Pericardium fibroblast (primary cell): ENCODE data around the gene ALKBH2.

DNA sequence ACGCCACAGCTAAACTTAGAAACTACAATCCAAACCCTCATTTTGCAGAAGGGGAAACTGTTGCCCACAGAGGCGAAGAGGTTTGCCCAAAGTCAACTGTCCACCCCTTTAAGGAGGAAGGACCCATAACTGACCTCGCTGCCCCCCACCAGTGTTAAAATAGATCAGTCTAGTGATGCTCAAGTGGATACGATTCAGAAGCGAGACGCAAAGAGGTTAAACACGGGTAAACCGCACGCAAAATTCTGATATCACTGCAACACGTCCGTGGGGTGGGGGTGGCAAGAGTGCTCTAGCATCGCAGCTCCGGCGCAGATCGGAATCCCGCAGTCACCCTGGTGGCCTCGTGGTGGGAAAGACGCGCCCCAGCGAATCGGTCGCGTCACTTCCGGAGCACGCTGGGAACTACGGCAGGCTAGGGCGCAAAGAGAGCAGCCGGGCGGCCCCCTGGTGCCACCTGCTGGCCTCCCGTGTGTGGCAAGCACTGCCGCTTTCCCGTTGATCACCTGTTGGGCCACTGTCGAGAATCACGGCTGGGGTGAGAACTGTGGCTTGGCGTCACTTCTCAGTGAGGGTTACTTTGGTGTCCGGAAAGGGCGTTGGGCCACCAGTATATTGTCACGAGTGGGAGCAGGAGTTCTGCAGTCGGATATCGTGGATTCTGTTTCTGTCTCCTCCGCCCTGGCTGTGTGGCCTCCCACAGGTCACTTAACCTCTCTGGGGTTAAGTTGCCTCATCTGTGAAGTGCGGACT, at the start of gene ALKBH2:
ALKBH2 (minus strand) TSS at position 360 of the 753 bp plus-strand sequence.
- RAMPAGE, long total RNA = start-site peak on the minus strand centred at position 344 of the sequence, 37 bp wide, 367 and 133 reads in 2 replicates

GRCh38 chr12:109264040-109264538, 45.0 kb downstream of the FOXN4 start:
- RAMPAGE, long total RNA = no peak

GRCh38 chr12:109446906-109447310, 30.2 kb downstream of the KCTD10 start:
- RAMPAGE, long total RNA = no peak

- RAMPAGE, long total RNA = no peak
These were observed 13.3 kb downstream of the KCTD10 start for GRCh38 chr12:109463880-109464211.

GRCh38 chr12:109520822-109521799, 43.7 kb downstream of the UBE3B start:
- RAMPAGE, long total RNA = no peak

DNA sequence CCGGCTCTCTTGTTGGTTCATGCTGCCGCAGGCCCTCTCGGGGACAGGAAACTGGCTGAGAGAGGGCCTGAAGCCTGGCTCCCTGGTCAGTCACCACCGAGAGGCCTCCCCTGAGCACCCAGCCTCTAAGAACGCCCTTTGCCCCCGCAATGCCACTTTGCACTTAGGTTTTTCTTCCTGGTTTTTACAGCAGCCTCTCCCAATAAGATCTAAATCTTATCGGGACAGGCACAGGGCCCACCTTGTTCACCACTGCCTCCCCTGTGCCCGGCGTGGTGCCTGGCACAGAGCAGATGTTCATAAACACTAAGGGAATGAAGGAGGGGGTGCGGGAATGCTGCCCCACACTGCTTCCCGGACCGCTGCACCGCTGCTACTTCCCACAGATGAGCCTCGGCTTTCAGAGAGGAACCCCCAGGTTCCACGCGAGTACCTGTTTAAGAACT, 14.6 kb downstream of the MMAB start:
- RAMPAGE, long total RNA = no peak

- RAMPAGE, long total RNA = no peak
These were observed 5.9 kb downstream of the MMAB start for GRCh38 chr12:109567355-109567772.

DNA sequence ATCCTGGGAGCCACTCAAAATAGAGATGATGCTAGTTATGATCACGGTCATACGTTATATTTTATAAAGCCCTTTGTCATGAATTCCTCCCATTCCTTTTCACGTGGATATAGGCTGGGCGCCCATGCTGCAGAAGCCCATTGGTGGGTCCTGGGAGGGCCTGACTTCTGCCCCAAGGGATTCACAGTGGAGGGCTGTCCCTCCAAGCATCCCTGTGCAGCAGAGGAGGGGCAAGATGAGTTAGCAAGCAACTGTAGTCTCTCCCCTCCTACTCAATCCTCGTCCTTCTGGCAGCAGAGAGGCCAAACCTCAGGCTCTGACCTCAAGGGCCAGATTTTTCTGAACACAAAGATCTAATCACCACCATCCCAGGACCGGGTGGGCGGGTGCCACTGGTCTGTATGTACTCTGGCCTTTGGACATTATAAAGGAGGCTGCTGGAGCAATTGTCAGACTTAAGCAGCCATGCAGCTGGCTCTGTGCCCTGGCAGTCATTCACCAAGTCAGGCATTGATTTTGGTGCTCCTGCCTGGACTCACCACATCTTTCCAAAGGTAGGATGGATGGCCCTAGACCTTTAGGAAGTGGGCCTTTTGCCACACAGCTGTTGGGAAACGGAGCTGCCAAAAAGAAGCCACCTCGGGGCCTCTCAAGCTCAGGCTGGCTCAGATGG, 8.5 kb downstream of the GLTP start:
- RAMPAGE, long total RNA = no peak

DNA sequence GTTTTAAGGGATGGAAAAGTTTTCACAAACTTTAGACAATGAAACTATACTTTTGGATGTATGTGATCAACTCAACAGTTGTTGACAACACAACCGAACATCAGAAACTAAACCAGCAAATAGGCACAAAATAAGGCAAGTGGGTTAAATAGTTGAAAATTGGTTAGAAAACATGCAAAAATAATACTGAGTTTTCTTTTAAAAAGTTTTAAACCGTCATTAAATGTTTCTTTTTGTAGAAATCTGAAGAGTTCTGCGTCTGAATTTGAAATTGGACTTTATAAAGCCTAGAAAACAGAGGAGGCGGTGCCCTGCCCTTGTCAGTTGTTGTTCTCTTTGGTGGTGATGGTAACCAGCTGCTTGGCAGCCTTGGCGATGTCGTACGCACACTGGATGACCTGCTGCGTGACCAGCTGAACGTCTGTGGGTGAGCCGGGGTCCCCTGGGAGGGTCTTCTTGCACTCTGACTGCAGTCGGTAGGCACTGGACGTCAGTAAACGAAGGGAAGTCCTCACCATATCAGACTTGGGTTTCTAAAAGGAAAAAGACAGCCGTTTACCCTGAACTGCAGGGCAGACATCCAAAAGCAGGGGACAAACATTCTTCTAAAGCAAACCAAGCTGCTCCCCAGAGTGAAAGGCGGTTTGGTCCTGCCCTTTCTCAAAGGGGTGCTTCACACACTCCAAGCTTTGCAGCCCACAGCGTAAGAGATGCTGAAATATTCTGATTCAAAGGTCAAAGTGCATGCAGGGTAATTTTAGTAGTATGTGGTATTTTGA, 32.8 kb downstream of the TCHP start:
- RAMPAGE, long total RNA = no peak

- RAMPAGE, long total RNA = no peak
These were observed 40.4 kb downstream of the TCHP start for GRCh38 chr12:109940176-109941147.

DNA sequence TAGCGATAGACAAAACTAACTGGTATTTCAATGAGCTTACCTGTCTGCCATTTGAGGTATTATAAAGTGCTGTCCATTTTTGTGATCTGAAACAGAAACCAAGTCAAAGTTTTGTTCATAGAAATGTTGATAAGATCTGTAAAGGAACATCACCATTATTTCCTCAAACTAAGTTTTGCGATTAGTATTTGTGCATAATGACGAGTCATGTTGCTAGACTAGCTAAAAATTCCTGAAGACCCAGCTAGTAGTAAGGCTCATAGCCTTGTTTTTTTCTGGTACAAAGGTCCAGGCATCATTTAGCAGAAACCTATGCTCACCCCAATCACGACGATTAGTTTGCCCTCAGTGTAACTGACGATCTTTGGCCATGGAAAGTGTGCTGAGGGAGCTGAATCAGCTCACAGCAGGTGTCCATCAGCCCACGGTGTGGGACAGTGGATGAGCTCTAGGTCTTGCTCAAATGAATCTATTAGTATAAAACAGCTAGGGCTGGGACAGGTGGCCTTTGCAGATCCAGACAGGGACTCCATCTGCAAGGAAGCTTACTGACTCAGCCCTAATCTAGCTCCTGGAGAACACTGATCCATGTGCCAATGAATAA, 28.6 kb downstream of the GIT2 start:
- RAMPAGE, long total RNA = no peak

- RAMPAGE, long total RNA = no peak
These were observed 1.6 kb downstream of the GIT2 start for GRCh38 chr12:109994386-109995098.

DNA sequence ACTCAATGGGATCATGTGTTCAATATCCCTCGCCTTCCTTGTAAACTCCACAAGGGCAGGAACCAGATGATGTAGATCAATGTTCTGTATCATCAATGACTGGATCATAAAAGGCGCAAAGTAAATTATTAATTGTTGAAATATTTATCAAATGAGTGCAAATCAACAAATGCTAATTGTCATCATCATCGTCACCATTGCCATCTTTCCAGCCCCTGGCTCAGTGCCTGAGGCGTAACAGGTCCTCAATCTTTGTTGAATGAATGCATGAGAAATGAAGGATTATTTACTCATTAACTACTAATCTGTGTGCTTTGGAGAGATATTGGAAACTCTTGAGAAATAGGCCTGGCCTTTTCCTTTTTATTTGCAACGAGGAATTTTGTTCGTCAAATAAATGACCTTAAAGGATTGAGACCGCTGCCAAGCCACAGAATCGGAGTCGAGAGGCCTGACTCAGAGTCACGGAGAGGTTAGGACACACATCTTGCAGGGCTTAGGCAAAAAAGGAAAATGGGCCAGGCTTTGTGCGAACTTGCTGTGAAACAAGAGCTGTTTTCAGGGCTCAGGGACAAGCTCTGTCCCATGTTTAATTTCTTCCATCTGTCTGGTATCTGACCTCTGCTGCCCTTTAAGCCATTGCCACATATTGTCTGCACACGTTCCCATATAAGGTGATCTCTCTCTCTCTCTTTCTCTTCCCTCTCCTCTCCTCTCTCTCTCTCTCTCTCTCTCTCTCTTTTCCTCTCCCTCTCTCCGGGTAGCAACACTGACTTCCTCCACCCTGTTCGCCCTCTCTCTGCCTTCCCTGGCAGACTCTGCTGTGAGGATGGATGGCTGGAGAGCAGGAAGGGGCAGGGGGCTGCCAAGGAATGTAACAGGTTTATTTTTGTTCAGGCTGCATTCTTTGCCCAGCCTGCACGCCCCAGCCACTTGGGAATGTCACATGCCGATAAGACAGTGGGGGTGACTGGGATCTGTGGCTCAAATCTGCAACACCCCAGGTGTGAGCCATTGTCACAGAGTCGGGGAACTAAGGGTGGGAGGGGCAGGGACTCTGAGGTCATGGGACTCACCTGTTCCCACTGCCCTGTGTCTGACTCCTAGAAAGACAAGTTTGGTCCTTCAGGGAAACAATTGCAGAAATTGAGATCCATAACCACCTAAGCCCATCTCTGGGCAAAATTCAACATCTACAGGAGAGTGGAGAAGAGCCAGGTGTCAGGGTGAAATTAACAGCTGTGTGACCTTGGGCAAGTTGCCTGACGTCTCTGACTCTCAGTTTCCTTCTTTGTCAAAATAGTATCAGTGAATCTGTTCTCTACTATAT, 14.9 kb upstream of the IFT81 start:
- RAMPAGE, long total RNA = no peak

DNA sequence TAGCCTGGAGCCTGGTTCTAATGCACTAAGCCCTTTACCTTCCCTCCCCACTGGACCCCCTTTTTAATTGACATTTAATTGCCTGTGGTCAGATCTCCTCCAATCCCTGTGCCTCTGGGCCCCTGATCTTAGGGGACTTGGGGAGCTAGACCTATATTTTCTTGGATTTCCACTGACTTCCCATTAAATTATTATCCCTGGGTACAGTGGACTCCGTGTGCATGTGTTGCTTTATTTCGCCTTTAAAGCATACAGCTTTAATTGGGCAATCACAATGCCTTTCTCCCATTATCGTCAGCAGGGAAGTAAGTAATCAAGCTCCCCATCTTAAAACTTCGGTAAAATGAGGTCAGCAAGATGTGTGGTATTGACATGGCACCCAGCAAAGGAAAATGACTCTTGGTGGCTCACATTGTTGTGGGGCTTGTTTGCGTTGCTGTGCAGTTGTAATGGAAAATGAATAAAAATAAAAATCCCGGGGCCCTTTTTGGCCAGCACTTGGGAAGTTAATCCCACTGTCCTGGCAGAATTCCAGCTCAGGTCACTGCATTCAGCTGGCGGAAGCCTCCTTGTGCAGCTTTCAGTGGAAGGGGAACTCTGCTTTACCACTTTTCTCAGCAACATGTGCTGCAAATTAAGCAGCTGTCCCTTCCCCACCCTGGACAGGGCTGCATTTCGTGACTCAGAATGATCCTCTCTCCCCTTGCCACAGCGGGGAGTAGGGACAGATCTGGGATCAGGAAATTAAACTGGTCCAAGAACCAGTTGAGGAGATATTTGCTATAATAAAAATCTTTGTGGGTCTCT, 14.0 kb upstream of the ATP2A2 start:
- RAMPAGE, long total RNA = no peak

- RAMPAGE, long total RNA = no peak
These were observed 11.7 kb upstream of the ATP2A2 start for GRCh38 chr12:110269348-110269810.

DNA sequence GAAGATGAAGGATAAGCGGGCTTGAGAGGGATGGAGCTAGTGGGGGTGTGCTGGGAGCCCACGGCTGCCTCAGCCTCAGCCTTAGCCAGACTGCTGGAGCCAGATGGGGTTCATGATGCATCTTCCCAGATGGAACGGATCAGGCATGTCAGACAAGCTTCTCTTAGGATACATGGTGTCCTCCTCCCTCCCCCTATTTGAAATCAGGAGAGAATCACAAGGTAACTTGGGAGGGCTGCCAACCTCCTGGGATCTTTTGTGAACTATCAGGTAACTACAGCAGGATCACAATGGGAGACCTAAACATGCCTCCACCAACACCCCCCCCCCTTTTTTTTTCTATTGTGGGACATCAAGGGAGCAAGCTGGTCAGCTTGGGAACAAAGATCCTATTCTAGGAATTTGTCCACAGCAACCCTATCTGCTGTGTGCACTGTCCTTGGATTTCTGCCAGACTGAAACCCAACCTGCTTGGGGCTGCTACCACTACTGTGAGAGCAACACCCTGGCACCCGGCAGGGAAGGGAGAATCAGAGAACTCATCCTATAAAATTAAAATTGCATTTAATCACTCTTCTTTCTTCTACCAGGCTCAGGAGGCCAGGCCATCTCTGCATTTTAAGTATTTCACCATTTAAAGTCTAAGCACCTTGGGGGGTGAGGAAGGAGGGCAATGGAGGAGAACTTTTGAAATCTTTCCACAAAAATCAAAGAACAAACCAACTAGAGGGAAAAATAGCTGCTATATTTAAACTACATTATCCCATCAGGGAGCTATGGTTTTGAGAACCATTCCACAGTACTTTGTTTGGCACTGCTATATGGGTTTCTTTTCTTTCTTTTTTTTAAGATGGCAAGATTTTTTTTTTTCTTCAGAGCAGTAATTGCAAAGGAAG, 10.5 kb upstream of the ATP2A2 start:
- RAMPAGE, long total RNA = no peak

DNA sequence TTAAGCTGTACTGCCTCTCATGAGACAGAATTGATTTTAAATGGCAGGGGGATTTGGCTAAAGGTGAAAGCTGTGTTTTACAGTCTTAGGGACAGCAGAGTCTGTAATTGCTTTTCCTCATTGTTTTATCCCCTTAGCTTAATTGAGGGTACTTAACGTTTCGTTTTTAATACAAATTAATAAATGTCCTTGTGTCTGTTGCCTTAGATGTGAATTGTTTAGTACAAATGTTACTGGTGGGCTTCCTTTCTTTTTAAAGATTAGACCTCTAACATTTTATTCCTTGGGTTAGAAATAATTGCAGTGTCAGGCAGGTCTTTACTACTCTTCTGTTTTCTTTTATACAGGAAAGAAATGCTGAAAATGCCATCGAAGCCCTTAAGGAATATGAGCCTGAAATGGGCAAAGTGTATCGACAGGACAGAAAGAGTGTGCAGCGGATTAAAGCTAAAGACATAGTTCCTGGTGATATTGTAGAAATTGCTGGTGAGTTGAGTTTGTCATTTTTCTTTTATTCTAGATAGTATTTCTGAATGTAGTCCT, 15.3 kb downstream of the ATP2A2 start:
- RAMPAGE, long total RNA = no peak

DNA sequence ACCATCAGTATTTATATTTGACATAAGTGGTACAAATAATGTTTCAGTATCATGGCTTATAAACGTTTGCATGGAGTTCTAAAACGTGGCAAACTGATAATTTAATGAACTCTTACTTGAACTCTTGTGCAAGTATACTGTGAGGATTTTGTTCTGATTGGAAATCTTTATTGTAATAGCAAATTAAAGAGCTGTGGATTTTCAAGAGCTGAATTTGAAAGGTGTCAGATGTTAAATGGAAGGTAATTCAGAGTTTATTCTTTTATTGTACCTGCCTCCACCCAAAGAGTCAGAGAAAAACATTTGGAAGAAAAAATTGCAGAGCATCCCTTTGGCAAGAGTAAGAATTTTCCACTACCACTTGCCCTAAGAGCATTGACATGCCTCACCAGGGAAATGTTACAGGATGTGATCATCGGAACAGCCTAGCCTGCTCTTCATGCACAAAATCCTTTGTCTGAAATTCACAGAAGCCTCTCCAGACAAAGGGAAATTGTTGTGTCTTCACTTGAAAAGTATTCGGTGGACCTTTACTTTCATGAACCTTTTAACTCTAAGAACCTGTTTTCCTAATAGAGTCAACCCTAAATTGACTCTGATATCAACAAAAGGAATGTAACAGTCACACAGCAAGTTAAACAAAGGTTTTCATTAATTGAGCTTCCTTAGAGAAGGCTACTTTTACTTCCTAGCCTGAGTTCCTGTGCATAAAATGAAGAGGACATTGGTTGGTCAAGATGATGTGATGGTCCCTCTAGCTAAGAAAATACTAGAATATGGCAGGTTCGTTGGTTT, 36.8 kb downstream of the ATP2A2 start:
- RAMPAGE, long total RNA = no peak

GRCh38 chr12:110338804-110339095, 57.7 kb downstream of the ATP2A2 start:
- RAMPAGE, long total RNA = no peak

- RAMPAGE, long total RNA = no peak
These were observed 59.1 kb downstream of the ATP2A2 start for GRCh38 chr12:110340175-110340604.